HEK293 (cell line): ENCODE results near the genes SAYSD1, KCNK16 and MOCS1.

GRCh38 chr6:37962228-37963025 is 142.9 kb downstream of the ZFAND3 start:
- PRO-cap: no peak
- RRBS, 2 experiments: no CpG with 5 or more reads among the region's 17 CpGs

DNA sequence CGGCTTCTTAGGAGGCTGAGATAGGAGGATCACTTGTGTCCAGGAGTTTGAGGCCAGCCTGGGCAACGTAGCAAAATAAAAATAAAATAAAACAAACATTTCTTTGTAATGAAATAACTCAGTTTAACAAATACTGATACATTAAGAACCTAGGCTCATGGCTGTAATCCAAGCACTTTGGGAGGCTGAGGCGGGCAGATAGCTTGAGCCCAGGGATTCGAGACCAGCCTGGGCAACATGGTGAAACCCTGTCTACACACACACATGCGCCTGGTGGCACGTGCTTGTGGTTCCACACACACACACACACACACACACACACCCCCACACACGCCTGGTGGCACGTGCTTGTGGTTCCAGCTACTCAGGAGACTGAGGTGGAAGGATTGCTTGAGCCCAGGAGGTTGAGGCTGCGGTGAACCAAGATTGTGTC is 165.7 kb downstream of the ZFAND3 start:
- PRO-cap: no peak
- RRBS, 2 experiments: no CpG with 5 or more reads among the region's 9 CpGs

DNA sequence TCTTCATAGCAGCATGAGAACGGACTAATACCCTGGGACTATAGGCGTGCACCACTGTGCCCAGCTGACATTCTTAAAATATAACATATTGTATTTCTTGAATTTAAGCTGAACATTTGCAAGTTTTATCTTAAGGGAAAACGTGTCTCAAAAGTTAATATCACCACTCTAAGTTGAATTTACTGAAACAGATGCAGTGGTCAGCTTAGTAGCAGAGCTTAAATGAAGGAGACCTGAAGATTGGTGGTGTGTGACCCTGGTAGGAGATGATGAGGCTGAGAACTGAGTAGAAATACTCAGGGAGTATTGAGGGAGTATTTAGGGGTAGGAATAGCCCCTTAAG is 231.2 kb downstream of the ZFAND3 start:
- PRO-cap: no peak
- RRBS, 2 experiments: no CpG with 5 or more reads among the region's 3 CpGs

DNA sequence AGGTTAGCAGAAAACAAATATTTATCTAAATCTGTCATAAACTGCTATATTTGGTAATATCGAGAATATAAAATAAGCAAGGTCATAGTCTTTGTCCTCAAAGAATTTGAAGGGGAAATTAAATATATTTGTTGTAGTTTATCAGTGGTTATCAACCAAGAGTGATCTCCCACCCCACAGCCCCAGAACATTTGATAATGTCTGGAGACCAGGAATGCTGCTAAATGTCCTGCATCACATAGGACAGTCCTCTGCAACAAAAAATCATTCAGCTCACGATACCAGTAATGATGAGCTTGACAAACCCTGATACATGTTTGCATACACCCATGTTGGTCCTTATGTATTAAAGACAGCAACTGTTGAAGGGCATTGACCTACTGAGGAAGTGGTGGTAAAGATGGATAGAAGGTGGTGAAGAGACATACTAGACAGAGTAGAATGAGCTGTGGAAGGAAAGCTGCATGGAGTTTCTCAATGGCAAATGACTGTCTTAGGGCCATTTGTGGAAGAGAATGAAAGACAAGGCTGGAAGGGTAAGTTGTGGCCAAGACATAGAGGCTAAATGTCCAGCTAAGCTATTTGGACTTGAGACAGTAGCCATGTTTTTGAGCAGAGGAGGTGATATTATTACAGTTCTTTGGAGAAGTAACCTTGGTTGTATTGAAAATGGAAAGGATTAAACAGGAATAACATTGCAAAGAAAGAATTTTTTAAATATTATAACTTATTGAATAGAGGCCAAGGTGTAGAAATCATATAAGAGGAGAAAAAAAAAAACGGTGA is 243.9 kb downstream of the ZFAND3 start:
- PRO-cap: no peak
- RRBS, 2 experiments: no CpG with 5 or more reads among the region's 3 CpGs

- PRO-cap: no peak
- RRBS, 2 experiments: no CpG with 5 or more reads among the region's 10 CpGs
These were observed 320.0 kb downstream of the ZFAND3 start for GRCh38 chr6:38139413-38140034.

- PRO-cap: no peak
- RRBS, 2 experiments: no CpG with 5 or more reads among the region's 8 CpGs
These were observed 331.1 kb downstream of the ZFAND3 start for GRCh38 chr6:38150549-38151132.

GRCh38 chr6:38319221-38319766 is 320.4 kb downstream of the BTBD9 start:
- PRO-cap: no peak
- RRBS, 2 experiments: no CpG with 5 or more reads among the region's 5 CpGs

GRCh38 chr6:38400235-38400911 is 239.4 kb downstream of the BTBD9 start:
- PRO-cap: no peak
- RRBS, 2 experiments: no CpG with 5 or more reads among the region's 3 CpGs

DNA sequence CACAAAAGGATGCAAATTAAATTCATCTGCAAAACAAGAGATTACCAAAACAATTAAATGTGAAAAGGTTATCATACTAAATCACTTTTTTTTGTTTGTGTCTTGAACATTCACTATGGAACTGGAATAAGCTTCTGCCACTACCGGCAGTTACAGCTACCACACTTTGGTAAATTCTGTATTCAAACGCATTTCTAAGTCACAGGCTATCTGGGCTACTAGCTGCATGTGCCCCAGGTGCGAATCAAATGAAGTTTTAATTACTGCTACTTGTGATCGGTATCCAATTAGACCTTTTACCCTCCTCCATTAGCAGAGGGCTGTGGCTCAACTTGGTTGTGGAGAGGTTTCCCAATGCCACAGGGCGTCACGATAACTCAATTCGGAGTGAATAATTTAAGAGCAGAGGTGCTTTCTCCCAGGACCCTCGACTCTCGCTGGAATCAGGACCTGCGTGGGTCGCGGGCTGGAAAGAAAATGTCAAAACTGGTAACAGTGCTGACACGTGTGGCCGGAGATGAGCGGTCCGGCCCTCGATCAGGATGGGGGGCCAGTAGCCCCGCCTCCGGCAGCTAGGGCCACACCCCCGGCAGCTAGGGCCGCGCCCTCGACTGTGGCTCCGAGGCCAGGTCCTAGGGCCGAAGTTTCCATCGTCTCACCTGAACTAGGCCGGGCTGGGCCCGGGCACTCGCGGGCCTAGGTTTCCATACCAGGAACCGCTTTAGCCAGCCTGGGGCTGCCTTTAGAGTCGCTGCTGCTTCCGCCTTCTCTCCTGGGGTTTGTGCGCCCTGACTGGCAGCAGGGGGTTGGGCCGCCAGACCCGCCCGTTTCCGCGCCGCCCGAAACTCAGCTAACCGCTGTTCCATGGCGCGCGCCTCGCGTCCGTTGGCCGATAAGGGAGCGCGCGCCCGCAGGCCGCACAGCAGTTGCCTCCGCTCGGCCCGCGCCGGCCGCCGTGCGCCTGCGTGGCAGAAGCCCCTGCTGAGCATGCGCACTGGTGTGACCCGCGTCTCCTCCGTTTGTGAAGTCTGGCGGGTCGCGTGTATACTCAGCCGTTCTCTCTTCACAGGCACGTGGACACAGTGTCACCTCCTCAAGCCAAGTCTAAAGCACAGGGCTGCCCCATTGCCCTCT is at the start of gene SAYSD1:
Gene SAYSD1 (minus strand): TSS at position 963 of the 1,134 bp plus-strand sequence.
- PRO-cap: bidirectional peak, plus-strand start at position 667 of the sequence, minus-strand start at position 479 of the sequence; bidirectional peak, plus-strand start at position 724 of the sequence, minus-strand start at position 783 of the sequence; bidirectional peak, plus-strand start at position 1,012 of the sequence, minus-strand start at position 887 of the sequence
- RRBS, 2 experiments: 2 to 5% methylated on average over 12 of the region's 72 CpGs

DNA sequence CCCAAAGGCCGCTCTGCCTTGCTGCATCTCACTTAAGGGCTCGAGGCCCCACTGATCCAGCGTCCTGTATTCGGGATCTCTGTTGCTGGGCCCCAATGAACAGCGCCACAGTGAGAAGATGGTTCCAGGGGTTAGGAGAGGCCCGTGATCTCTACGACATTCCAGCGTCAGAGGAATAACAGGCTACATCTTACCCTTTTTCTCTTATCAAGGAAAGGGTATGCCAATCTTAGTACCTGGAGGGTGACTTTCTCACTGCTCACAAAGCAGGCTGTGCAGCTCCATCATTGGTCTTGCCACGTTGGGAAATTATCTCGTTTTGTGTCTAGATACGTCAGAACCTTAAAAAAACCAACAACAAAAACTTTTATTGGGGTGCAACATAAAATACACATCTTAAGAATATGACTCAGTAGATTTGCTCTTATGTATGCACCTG is 391 bp upstream of the SAYSD1 start:
- PRO-cap: unidirectional peak, minus-strand start at position 53 of the sequence
- RRBS, 2 experiments: no CpG with 5 or more reads among the region's 11 CpGs

GRCh38 chr6:39178753-39179331 is 50.4 kb downstream of the KCNK5 start:
- PRO-cap: no peak
- RRBS, 2 experiments: no CpG with 5 or more reads among the region's 4 CpGs

GRCh38 chr6:39213984-39214778 is 15.1 kb downstream of the KCNK5 start:
- PRO-cap: no peak
- RRBS, 2 experiments: no CpG with 5 or more reads among the region's 9 CpGs

- PRO-cap: no peak
- RRBS, 2 experiments: no CpG with 5 or more reads among the region's 6 CpGs
These were observed at the start of gene KCNK16 for GRCh38 chr6:39322452-39322737. TSS of gene KCNK16 (minus strand) at chr6:39322702.

- PRO-cap: no peak
- RRBS, 2 experiments: no CpG with 5 or more reads among the region's 4 CpGs
These were observed 13.8 kb upstream of the KCNK16 start for GRCh38 chr6:39336209-39336724.

GRCh38 chr6:39345010-39345311 is 22.5 kb upstream of the KCNK16 start:
- PRO-cap: no peak
- RRBS, 2 experiments: 86 to 91% methylated on average over 2 of the region's 6 CpGs

DNA sequence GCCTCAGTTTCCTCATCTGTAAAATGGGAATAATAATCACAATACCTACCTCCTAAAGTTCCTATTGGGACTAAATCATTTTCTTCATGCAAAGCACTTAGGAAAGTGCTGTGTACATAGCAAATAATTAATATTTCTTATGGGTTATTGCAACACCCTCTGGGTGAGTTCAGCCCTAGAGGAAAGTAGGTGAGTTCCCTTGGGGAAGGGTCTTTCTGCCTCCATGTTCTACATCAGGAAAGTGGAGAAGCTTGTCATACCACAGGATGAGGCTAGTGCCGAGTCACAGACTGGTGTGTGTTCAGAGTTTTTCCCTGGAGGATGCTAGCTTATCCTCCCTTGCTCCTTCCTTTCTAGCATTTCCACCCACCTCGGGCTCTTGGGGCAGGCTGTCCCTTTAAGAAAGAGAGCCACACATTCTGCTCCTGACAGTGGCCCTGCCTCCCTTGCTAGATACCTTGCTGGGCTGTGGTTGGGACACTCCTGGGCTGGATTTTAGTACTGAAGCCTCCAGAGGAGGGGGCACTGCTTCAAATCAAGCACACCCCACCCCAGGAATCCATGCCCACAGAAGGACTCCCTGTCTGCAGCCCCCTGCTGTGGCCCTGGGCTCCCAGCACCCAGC is 28.7 kb downstream of the DAAM2 start:
- PRO-cap: no peak
- RRBS, 2 experiments: no CpG with 5 or more reads among the region's 2 CpGs

- PRO-cap: no peak
- RRBS, 2 experiments: no CpG with 5 or more reads among the region's 4 CpGs
These were observed 49.2 kb downstream of the DAAM2 start for GRCh38 chr6:39841296-39841791.

- PRO-cap: no peak
- RRBS, 2 experiments: no CpG with 5 or more reads among the region's 6 CpGs
These were observed 62.9 kb downstream of the MOCS1 start for GRCh38 chr6:39871358-39871789.

DNA sequence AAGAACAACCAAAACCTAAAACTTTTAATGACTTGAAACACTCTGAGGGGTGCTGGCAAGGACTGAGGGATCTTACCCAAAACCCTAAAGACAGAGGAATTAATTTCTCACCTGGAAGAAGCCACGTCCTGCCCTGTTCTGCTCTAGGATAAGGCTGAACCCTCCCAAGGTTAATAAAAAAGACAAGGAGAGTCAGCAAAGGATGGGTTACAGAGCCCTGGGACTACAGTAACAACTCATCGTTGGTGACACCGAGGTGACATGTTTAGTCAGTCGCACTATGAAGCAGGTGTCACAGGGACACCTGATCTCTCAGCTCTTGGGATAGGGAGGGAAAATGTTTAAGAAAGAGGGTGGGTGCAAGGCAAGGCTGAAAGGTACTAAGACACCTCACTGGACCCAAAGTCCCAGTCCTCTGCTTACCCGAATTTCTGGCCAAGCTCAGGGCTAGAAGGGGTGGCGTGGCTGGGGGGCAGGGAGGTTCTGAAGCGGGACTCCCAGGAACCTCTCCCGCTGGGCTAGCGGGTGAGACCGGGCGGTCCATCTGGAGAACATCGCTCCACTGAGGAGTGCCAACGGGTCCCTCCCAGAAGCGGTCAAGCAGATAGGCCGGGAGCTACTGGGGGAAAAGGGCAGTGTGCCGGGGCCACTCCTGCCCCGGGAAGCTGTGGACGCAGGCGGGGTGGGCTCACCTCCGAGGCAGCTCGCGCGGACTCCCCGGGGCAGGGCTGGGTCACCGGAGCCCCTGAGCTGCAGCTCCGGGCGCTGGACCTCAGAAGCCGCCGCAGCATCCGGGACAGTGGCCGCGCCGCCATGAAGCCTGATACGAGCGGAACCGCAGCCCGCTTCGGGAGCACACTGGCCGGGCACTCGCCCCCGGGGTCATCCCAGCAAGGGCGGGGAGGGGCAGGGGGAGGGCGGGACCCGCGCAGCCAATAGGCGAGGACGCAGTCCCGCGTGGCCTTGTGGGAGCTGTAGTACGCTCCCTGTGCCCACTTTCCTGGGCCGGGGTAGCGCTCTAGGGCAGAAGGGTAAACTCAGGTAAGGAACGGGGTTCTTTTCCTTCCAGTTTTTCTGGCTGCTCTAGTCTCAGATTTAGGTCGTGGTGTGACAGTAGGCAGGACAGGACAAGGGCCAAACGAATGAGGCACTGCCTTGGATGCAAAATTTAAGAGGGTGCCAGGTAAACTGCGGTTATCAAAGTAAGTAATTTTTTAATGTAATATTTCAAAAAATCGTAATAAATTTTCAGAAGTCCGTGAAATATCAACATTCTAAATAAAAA is at the start of gene MOCS1:
Gene MOCS1 (minus strand): TSS at position 860 of the 1,285 bp plus-strand sequence.
- PRO-cap: bidirectional peak, plus-strand start at position 1,013 of the sequence, minus-strand start at position 860 of the sequence
- RRBS, 2 experiments: 2 to 4% methylated on average over 24 of the region's 58 CpGs

GRCh38 chr6:40116665-40116864 is 182.3 kb upstream of the MOCS1 start:
- PRO-cap: no peak
- RRBS, 2 experiments: no CpG with 5 or more reads among the region's 1 CpG